Thoracic aorta (tissue), 1 donor: ENCODE measurements around the gene ITIH5.

DNA sequence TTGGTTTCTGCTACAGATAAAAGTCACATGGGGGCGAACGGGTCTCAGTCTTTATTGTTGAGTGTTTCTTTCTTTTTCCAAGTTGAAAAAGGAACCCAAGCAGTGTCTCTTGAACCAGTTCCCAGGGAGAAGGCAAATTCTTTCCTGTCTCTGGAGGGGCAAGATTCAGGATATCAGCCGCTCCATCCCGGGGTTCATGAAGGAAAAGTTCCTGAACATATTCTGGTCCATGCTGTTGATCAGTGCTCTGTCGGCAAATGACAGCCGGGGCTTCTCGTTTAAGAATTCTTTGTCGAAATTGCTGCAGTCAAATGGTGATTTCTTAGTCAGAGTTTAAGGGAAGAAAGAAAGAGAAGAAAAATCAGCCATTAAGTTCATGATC lies 152.0 kb downstream of the PRKCQ start:
- RAMPAGE, long total RNA, result no peak

DNA sequence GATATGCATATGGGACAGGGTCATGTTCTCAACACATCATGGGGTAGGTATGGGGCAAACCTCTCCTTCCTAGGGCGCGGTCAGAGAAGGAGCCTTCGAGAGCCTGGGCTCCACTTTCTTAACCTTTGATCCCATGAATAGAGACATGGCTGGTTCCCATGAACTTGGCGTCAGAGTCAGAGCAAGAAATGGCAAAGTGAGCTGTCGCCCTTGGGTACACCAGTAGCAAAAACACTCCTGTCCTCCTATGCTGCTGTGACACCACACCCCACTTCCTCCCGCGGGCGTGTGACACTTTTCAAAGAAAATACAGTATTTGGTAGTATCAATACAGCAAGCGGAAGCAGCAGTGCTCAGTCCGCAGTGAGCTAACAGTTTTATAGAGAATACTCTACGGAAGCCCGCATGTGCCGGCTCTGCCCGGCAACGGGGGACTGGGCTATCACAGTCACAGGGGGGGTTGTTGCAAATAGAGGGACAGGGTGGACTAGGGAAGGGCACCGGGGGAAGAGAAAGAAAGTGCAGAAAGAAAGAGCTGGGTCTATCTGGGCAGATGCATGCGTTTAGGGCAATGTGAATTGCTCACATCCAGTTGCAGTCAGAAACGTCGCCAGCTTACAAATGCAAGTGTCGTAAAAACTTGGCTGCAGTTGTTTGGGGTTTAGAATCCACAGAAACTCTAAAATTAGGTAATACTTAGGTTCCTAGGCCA lies 49.8 kb downstream of the PRKCQ start:
- RAMPAGE, long total RNA, result no peak

DNA sequence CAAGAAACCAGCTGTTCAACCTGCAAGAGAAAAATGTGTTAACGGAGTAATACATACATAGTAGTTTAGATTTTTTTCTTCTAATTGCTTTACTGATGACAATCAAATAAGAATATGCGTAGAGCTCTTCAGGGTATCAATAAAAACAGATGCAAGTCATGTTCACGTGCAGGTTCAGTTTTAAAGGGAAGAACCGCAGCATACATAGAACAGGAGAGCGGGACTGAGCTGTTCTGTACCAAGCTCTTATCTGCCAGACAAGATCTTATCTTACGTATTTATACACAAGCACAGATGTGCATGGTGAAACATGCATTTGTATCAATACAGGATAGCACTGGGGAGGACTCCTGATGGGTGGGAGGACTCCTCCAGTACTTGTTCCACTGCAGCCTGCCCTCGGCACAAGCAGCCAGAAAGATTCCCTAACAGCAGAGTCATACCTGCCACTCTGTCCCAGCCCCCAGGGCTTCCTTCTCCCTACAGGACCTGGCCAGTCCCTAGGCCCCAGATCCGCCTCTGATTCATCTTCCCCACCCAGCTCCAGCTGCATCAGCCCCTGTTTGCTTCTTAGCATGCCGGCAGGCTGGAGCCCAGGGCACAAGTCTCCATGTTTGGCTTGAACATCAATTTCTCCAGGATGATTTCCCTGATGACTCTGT lies 13.1 kb upstream of the PRKCQ start:
- RAMPAGE, long total RNA, result no peak

DNA sequence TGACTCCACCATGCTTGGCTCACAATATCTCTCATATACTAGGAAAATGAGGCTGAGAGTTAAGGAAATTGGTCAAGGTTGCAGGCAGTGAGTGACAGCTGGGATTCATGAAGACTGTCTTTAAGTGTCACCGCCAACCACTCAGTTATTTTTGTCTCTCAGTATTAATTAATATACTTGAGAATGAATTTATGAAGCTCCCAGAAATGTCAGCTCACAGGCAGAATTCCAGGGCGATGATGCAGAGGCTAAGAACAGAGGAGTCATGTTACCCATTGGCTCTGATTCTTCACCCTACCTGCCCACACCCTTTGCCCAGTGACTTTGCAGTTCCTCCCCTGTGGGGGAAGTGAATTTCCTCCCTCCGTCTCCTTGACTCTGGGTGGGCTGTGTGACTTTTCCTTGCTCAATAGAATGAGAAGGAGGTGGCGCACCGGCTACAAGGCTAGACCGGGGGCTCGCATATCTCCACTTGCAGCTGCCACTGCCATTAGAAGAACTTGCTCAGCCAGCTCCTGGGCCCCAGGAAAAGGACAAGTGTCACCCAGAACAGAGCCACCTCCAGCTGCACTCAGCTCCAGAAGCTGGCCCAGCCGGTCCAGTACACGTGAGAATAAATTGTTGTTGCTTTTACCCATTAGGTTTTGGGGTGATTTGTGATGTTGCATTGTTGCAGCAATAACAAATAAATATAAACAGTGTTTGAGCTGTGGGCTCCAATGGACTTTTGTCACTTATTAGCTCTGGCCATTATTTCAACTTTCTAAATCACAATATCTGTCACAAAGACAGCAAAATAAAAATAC lies 157.1 kb upstream of the PRKCQ start:
- RAMPAGE, long total RNA, result no peak

GRCh38 chr10:7397590-7398139 lies 13.2 kb downstream of the SFMBT2 start:
- RAMPAGE, long total RNA, result no peak

- RAMPAGE, long total RNA, result start-site peak on the minus strand at chr10:7666906-7666971, 99 reads
Observed at GRCh38 chr10:7666418-7667097, at the start of gene ITIH5. Gene ITIH5, minus strand, starts transcription at chr10:7666966.

DNA sequence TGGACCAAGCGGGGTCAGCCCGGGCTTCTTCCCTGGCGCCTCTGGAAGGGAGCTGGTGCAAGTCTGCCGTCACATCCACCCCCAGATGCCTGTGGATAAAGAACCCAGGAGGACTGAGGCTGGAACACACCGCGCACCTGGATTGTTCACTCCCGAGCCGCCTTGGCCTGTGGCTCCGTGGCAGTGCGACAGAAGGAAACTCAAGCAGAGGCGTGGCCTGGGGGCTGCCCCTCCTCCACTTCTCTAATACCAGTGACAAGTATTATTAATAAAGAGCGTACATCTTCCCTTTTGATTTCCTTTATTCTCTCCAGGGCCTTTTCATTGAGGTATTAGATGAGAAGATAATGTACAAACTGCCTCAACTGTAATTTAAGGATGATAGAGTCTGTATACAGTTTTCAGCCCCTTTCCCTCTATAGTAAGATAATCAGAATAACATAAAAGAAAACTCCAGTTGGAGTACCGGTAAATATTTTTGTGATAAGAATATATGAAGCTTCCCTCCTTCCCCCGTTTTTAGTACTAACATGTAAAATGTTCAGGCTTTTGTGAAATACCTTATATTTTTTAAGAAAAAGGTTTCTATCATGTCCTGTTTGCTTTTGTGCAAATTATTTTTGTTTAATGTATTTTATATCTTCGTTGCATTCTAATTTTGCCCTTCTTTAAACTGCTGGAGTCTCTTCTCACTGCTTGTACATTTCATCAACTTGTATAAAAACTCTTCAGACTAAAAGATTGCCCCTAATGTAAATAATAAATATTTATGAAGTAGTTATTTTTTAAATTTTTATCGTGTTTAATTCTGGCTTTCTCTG lies 39.5 kb upstream of the GATA3 start:
- RAMPAGE, long total RNA, result no peak

GRCh38 chr10:8402351-8402903 lies 347.9 kb downstream of the GATA3 start:
- RAMPAGE, long total RNA, result no peak

- RAMPAGE, long total RNA, result no peak
Observed at GRCh38 chr10:8416571-8416789, 362.0 kb downstream of the GATA3 start.

GRCh38 chr10:8416848-8417306 lies 362.4 kb downstream of the GATA3 start:
- RAMPAGE, long total RNA, result no peak

- RAMPAGE, long total RNA, result no peak
Observed at GRCh38 chr10:8594131-8594498, 539.6 kb downstream of the GATA3 start.

- RAMPAGE, long total RNA, result no peak
Observed at GRCh38 chr10:10213164-10213961, 804.3 kb upstream of the CELF2 start.

- RAMPAGE, long total RNA, result no peak
Observed at GRCh38 chr10:11012282-11013415, 5.0 kb upstream of the CELF2 start.

DNA sequence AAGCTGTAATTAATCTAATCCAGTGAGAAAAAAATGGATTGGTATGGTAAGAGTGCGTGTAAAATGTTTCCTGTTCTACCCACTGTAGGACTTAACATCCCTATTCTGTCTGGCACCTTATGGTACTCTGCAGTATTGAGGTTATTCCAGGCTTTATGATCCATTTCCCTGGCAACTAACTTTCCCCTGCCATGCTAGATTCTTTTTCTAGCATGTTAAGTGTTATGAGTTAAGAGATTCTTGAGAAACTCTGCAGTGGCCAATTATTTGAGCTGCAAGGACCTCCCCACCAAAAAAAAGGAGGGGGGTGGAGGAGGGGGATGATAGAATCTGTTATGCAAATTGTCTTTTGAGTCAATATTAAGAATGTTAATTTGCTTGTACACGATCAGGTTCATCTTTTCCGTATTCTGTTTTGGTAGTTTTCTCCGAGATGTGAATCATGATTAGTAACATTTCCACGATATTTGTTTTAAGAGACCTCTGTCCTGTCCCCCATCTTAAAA lies 1.7 kb downstream of the CELF2 start:
- RAMPAGE, long total RNA, result no peak

- RAMPAGE, long total RNA, result no peak
Observed at GRCh38 chr10:11070235-11070910, 52.7 kb downstream of the CELF2 start.

DNA sequence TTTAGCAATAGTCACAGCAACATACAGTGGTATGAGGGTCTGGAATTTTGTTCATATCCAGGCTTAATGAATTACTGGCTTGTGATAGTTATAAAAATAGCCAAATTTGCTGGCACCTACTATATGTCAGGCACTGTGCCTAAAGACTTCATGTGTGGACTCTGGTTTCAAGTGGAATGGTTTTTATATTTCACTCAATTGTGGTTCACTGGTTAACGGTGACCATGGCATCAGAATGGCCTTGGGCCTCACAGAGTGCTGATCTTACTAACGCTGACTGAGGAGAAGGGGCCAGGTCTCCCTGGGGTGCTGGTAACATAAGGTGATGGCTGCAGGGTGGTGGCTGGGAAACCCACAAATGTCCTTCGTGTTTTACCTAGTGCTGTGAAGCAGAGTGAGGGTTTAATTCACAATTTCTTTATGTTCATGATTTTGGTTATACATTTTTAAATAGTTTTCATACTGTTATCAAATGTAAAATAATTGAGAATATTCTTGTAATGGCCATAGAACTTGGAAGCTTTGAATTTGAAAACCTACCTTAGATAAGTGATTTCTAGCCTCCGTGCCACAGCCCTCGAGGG lies 55.9 kb downstream of the CELF2 start:
- RAMPAGE, long total RNA, result no peak

- RAMPAGE, long total RNA, result no peak
Observed at GRCh38 chr10:11087794-11088581, 70.3 kb downstream of the CELF2 start.

DNA sequence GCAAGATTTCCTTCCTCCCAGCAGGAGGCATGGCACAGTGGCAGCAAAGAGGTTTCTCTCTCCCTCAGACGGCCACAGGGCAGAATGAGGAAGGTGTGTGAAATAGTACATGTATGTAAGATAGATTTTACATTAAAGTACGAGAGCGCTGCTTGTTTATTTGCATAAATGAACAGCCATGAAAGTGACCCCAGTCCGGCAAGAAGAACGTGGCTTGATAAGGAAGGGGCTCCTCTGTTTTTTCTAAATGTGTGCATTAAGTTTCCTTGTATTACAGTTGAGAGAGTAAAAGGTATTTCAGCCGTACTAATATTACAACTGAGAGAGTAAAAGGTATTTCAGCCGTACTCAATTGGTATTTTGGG lies 130.2 kb downstream of the CELF2 start:
- RAMPAGE, long total RNA, result no peak

- RAMPAGE, long total RNA, result no peak
Observed at GRCh38 chr10:11166777-11167810, 149.4 kb downstream of the CELF2 start.

GRCh38 chr10:11176350-11177159 lies 158.9 kb downstream of the CELF2 start:
- RAMPAGE, long total RNA, result no peak